Neural cell (in vitro differentiated cells): ENCODE measurements around a stretch of chrX.

- RAMPAGE, long total RNA, result no peak
Measured at GRCh38 chrX:39689381-39690306, 408.1 kb downstream of the BCOR start.

- RAMPAGE, long total RNA, result no peak
Measured at GRCh38 chrX:39730798-39731333, 366.9 kb downstream of the BCOR start.

DNA sequence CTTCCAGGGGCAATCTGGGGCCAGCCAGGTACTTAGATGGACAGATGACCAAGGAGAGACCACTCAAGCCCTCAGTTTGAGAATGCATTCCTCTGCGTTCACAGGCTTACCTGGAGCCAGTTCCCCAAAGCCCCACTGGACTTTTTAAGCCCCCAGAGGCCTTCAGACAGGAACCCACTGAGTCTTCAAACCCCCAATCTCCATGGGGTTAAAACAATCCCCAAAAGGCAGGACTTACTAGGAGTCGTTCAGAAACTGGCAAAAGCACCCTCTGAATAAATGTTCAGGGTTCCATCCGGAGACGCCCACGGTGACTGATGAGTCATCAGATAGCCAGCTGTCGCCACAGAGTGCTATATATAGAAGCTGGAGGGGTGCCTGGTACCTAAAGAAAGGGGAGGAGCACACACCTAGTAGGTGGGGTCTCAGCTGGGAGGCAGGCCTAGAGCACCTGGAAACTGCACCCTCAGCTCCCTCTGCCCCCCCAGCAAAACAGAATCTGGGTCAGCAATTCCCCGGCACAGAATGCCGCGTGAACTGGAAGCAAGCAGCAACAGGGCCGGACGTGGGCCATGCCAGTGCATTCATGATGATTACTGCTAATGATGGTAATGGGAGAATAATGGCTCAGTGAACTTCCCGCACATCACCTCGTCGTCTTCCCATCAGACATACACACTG lies 242.1 kb downstream of the BCOR start:
- RAMPAGE, long total RNA, result no peak

DNA sequence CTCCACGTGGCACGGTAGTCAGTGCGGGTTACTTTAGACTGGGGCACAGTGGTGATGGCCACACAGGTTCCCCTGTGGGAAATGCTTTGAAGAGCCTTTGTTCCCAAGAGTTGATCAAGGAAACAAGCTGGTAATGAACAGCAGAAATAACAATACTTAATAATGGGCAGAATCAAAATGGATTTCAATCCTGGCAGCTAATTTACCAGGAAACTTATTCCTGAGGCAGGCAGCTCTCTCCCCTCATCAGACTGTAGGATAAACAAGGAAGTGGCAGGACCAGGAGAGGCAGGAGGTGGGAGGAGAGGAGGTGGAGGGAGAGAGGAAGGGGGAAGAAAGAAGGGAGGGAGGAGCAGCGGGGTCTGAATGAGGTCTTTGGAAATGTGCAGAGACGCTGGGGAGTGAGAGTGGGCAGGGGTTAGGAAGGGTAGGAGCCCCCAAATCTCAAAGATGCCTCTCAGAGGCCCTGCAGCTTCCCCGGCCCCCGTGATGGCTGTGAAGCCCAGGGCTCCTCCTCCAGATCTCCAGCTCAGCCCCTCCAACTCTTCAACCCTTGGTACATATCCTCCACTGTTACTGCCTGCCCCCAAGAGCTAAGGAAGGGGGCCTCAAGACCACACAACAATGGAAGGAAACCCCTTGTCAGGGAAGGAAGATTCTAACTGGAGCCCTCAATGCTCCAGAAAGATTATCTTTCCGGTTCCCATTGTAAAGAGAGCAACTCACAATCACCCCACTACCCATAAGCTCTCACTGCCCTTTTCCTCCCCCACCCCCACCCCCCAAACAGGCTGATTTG lies 231.4 kb downstream of the BCOR start:
- RAMPAGE, long total RNA, result no peak

DNA sequence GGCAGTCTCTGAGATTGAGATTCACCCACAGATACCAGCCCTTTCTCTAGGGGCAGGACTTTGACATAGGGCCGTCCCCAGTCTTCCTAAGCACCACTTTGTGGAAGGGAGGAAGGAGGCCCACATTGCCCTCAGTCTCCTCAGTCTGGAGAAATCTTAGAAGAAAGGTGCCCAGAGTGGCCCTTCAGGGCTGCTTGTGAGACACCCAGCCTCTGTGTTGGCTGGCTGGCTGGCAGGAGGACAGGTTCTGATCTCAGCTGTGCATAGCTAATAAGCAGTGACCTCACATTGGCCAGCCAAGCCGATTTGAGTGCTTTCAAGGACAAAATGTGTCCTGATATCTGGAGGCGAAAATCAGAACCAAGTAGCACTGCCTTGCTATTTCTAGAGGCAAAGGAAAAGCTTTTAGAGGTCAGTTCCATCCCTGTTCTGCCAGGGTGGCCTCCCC lies 211.5 kb downstream of the BCOR start:
- RAMPAGE, long total RNA, result no peak

DNA sequence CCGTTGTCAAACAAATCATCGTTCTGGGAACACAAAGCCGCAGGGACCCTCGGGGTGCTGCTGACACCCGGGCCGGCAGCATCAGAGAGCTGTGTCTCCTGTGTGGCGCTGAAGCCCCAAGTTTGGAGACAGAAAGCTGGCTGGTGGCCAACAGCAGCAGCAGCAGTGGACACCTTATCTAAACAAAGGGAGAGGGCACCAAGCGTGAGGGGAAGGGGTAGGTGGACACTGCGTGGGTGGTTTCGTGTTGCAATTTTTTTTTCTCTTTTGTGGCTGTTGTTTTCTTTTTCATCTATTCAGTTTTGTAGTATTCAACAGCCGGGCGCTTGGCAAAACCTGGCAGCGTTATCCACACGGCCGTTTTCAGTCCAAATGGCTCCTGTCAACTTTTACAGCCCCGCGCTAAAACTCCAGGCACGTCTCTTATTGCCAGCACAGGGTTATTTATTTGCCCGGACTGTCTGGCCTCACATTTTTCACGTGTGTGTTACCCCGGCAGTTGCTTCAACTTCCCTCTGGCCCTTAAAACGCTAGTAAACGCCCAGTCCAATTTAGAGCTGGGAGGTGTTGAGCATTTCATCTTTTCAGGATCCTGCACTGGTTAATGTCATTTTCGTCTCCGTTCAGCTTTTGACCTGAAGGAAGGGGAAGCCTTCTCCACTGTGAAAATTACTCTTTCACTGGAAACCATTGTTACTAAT lies 192.2 kb downstream of the BCOR start:
- RAMPAGE, long total RNA, result no peak

GRCh38 chrX:39907933-39908903 lies 189.5 kb downstream of the BCOR start:
- RAMPAGE, long total RNA, result no peak

DNA sequence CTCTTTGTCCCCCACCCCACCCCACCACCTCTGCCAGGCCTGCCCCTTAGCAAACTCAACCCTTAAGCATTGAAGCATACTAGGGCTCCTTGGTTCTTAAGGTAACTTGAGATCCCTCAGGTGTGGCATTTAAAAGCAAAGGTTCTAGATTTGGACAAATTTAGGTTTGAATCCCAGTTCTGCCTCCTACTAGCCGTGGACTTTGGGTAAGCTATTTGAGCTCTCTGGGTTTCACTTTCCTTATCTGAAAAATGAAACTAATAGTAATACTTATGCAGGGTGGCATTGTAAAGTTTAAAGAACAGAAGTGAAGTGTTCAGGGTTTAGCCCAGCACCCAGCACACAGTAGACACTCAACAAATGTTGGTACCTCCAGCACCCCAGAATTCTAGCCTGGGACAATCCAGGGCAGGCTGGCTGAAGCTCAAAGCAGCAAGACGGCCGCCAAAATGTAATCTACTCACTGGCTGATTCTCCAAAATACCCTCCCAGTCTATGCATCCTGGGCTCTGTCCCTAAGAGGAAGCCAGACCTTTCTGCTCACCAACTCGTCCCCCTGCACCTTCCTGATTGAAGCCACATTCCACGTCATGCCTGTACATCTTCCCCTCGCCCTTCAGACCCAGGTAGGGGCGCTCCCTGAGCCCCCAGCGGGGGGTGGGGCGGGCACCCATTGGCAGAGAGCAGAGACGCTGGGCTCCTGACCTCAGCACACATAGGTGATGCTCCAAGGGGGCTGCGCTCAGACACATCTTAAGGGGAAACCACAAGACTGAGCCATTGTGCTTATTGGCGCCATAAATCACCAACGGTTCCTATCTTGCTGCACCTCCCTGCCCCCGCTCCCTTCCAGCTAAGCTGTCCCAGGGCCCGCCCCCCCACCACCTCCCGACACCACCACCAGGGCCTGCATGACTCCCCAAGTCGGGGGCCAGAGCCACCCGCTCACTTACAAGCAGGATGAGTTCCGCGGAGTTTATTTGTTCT lies 160.6 kb downstream of the BCOR start:
- RAMPAGE, long total RNA, result no peak

GRCh38 chrX:40058927-40059244 lies 38.9 kb downstream of the BCOR start:
- RAMPAGE, long total RNA, result no peak

DNA sequence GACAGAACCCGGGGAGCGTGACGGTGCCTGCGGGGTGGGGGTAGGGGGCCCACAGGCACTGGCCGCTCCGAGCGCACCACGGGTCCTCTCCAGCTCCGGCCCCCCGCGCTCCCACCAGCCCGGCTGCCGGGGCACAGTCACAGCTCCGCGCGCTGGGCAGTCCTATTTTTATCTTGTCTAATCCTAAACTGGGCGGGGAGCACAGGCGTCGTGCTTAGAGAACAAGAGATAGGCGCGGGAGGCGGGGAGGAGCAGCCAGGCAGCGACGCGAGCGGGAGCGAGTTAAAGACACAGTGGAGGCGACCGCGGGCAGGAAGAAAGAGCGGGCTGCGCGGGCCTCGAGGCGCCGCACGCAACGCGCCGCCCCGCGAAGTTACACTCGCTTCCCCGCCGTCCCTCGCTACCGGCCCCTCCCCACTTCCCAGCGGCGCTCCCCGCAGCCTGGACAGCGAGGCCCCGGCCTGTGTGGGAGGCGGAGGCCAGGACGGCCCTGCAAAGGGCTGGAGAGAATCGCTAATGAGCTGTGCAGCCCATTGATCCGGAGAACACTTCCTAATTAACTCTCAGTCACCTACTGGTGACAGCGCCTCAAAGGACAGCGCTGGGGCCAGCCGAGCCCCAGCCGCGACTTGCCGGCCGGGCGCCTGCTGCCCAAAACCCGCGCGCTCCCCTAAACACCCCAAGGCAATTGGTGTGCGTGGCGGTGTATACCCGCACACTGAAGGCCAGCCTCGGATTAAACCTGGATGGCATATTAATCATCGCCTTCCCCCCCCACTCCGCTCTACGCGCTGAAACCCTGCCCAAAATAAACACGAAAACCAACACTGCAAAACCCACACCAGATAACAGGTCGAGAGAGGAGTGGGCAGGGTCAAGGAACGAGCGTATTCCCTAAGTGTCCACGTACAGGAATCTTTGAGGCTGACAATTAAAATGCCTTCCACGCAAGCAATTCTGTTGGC lies 3.1 kb downstream of the BCOR start:
- RAMPAGE, long total RNA, result no peak

DNA sequence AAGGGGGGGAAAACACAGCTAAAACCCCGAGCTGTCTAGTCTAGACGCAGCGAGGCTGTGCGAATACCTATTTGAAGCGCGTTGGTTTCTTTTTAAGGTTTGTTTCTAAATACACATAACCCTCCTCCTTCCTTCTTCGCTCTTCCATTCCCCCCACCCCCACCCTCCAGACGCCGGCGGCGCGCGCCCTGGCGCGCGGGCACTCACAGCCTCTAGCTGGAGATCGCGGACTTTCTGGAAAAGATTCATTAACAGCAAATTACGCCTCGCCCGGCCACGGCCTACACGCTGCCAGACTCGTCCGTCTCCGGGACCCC lies 2.2 kb downstream of the BCOR start:
- RAMPAGE, long total RNA, result no peak

DNA sequence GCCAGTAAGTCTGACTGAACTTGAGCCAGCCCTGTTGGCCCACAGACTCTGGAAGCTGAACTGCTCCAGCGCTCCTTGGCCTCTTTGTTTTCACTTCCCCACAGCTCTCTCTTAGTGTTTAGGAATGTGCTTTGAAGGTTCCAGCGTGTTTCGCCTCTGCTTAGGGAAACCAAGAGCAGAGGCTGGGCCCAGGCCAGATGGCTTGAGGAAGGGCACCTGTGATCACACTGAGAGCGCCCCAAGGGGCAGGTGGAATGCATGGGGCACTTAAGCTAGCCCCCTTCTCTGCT lies 43.4 kb upstream of the BCOR start:
- RAMPAGE, long total RNA, result no peak

- RAMPAGE, long total RNA, result no peak
Measured at GRCh38 chrX:40172047-40172776, 74.5 kb upstream of the BCOR start.

- RAMPAGE, long total RNA, result no peak
Measured at GRCh38 chrX:40266508-40267455, 169.0 kb upstream of the BCOR start.

DNA sequence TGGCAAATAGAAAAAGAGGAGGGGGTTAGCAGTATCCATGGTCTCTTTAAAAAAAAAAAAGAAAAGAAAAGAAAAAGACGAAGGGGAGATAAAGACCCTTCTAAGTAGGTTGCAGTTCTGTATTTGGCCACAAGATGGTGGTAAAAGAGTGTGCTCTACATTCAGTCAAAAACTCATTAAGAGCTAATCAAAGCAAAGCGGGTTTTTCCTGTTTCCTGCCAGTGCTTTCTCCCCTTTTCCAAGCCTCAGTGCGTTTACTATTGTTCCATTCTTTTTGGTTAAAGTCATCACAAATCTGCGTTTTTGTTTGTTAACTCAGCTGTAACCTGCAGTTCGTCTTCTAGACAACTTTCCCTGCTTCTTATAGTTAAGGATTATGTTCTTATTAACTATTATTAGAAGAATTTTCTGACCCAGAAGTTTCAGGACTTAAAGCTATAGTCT lies 36.8 kb upstream of the ATP6AP2 start:
- RAMPAGE, long total RNA, result no peak

- RAMPAGE, long total RNA, result no peak
Measured at GRCh38 chrX:41091634-41092424, 6.6 kb downstream of the USP9X start.

DNA sequence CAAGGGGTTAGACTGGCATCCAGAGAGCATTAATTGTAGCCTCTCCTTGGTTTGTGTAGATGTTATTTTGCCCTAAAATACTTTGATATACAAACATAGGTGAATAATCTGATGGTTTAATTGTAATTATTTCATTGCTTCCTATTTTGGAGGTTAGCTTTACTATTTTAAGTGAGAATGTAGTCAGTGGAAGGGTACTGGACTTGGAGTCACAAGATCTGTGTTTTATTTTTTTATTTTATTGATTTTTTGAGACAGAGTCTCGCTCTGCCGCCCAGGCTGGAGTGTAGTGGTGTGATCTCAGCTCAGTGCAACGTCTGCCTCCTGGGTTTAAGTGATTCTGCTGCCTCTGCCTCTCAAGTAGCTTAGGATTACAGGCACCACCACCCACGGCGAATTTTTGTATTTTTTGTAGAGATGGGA lies 11.0 kb downstream of the USP9X start:
- RAMPAGE, long total RNA, result no peak

DNA sequence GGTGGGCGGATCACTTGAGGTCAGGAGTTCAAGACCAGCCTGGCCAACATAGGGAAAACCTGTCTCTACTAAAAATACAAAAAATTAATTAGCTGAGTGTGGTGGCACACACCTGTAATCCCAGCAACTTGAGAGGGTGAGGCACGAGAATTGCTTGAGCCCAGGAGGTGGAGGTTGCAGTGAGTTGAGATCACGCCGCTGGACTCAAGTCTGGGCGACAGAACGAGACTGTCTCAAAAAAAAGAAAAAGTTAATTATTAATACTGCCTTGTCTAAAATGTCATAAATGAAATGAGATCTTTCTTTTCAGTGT lies 17.1 kb downstream of the USP9X start:
- RAMPAGE, long total RNA, result no peak

- RAMPAGE, long total RNA, result no peak
Measured at GRCh38 chrX:41147723-41148065, 62.4 kb downstream of the USP9X start.

GRCh38 chrX:41217236-41218021 lies 116.5 kb upstream of the DDX3X start:
- RAMPAGE, long total RNA, result no peak